ENCODE results near the genes IGDCC3 and LCTL.

DNA sequence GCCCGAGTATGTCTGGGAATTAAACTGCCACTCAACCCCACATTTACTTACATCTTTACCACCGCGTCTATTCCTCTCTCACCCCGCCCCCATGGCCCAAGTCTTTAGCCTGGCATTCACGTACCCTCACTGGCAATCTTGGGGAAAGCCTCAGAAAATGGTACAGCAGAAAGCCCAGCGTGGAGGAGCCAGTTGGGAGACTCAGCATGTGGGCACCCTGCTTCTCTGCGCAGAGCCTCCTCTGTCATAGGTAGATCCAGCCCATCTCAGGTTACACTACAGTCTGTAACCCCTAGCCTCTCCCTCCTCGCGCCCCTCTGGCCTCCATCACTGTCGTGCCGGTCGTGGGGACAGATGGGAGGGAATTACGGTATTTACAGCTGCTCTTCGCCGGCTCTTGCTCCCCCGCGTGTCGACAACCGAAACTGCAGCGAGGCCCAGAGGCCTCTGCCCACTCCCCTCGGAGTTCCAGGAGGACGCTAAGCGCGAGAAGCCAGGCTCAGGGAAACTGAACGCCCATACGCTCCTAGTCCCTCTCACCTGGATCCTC lies 6.3 kb upstream of the ANKDD1A start:
- RAMPAGE, long total RNA: no peak
- RRBS, 2 experiments: 0% methylated on average over 3 of the region's 26 CpGs; no CpG with 5 or more reads in 1 of the 2 experiments
CAGE:
- cytosol, long polyA minus RNA: no peak
- cytosol, long polyA plus RNA: no peak
- long polyA plus RNA: no peak
- nucleolus, long total RNA: no peak
- nucleus, long polyA plus RNA: no peak
- nucleus, long total RNA: no peak

DNA sequence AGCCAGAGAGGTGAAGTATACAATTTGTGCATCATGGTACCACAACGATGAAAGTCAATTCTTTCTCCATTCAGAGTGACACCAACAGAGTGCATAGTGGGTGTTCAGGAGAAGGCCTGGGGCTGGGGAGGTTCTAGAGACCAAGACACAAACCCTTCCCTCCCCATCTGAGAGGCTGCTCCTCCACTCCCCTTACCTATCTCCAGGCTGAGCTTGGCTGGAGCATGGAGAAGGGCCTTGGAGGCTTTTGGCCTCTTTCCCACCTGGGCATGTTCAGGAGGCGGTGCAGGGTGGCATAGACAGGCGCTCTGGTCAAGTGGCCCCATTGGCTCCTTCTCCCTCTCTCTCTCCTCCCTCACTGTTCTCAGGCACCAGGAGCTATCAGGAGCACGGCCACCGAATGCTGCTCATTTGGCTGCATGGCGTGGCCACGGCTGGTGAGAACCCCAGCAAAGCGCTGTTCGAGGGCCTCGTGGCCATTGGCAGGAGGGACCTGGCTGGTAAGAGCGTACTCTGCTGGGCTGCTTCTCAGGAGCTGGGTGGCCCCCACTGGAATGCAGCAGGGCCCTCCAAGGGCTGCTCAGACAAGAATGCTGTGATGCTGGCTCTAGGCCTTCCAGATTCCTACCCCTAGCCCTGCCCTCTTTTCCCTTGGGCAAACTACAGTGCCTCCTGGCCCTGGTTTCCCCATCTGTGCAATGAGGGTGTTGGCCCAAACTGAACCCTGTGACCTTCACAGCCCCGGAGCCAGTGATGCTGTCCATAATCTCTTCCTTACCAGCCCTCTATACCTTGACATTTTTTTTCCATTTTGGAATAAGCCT lies 38.0 kb downstream of the ANKDD1A start:
- RAMPAGE, long total RNA: no peak
- RRBS, 2 experiments: no CpG with 5 or more reads among the region's 12 CpGs
CAGE:
- cytosol, long polyA minus RNA: no peak
- cytosol, long polyA plus RNA: no peak
- long polyA plus RNA: no peak
- nucleolus, long total RNA: no peak
- nucleus, long polyA plus RNA: no peak
- nucleus, long total RNA: no peak

DNA sequence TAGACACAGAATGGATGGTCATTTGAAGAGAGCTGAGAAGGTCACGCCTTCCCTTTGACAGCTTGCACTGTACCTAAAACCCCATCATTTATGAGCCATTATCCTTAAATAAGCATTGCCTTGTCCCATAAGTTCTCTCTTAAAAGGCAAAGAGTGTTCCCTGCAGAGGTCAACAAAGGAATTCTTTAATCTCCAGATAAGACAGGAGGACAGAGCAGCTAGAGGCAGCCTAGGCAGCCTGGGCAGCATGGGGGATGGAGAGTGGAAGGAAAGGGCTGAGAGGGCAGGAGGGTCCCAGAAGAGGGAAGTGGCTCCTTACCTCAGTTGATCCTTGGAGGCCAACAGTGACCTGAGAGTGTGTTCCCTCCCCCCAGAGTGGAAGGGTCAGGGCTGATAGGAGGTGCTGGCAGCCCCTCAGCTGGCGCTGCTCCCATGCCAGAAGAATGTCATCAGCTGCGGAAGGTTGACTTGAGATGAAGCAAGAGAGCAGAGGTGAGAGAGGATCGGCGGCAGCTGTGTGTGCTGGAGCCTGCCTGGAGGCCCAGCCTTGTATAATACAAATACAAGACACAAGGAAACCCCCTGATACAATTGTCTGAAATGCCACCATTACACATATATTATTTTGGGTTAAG lies 12.8 kb downstream of the KBTBD13 start:
- RAMPAGE, long total RNA: no peak
- RRBS, 2 experiments: no CpG with 5 or more reads among the region's 5 CpGs
CAGE:
- cytosol, long polyA minus RNA: no peak
- cytosol, long polyA plus RNA: no peak
- long polyA plus RNA: no peak
- nucleolus, long total RNA: no peak
- nucleus, long polyA plus RNA: no peak
- nucleus, long total RNA: no peak

DNA sequence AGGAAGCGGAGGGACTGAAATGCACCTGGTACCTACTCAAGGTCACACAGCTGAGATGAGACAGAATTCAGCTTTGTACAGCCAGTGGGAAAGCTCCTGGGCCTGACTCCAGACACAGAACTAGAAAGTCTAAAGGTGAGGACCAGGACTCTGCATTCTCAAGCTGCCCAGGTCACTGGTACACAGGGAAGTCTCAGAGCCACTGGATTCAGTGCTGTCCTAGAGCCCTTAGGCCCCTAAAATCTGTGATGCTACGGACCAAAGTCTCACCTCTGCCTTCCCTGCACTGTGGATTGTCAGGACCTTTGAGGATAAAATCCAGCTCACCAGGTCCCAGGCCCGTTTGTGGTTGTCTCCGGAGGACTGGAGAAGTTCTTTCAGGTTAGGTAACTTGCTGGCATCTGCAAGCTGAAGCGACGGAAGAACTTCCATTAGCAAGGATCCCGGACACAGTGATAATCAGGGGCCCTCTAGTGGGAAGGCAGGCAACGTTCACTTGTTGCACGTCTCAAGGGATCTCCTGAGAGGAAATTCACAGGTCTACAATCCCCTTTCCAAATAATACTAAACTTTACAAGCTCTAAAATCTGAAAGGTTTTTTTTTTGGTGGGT lies 15.9 kb downstream of the PARP16 start:
- RAMPAGE, long total RNA: no peak
- RRBS, 2 experiments: 42 to 70% methylated on average over 4 of the region's 9 CpGs
CAGE:
- cytosol, long polyA minus RNA: no peak
- cytosol, long polyA plus RNA: no peak
- long polyA plus RNA: no peak
- nucleolus, long total RNA: no peak
- nucleus, long polyA plus RNA: no peak
- nucleus, long total RNA: no peak

- RAMPAGE, long total RNA: no peak
- RRBS, 2 experiments: no CpG with 5 or more reads among the region's 22 CpGs
CAGE:
- cytosol, long polyA minus RNA: no peak
- cytosol, long polyA plus RNA: no peak
- long polyA plus RNA: no peak
- nucleolus, long total RNA: start-site peak on the plus strand at chr15:65287050-65287129, 13 reads
- nucleus, long polyA plus RNA: no peak
- nucleus, long total RNA: no peak
Measured at GRCh38 chr15:65287001-65287199, 217 bp upstream of the PARP16 start.

DNA sequence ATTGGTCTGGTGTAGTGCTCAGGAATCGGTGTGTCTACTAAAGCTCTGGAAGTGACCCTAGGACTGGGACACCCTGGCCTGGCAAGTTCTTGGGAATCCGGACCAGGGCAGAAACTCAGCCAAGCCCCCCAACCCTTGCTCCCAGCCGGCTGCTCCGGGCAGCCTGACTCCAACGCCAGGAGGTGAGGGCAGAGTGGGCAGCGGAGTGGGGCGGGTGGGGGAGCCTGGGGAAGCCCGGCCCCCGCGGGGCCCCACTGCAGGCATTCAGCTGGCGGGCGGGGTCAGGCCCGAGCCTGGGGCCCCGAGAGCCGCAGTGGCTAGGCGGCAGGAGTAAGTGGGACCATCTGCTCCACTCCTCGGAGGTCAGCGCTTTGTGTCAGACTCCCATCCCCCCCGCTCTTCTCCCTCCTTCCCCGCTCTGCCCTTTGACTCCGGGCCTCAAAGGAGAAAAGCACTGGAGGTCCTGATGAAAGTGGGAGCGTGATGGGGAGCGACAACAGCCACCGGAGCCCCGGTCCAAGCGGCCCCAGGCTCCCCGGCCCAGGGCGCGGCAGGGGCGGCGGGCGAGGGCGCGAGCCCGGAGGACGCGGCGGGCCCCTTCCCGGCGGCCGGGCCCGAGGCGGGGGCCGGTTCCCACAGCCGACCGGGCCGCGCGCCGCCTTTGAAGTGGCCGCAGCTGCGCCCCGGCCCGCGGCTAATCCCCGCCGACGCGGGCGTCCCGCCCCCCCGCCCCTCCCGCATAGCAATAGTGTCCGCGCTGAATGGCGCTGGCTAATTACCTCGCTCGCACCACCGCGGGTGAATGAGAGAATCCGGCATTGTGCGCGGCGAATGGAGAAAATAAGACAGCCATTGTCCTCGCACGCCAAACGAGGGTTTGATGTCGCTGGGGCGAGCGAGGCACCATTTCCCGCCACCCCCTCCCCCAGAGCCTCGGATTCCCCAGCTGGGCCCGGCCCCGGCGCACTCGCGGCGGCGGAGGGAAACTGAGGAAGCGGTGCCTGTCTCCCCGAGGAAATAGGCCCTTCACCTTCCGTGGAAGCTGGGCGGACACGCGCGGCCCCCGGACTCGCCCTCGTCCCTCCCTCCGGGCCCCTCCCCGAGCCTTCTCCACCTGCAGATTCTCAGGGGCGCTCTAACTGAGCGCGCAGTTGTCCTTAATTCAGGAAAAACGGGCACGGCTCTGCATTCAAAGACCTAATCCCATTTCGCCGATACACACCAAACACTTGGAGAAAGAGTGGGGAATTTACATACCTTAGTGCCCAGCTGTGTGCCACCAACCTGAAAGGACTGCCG lies 22.4 kb downstream of the IGDCC3 start:
- RAMPAGE, long total RNA: no peak
- RRBS, 2 experiments: 21 to 33% methylated on average over 28 to 40 of the region's 109 CpGs
CAGE:
- cytosol, long polyA minus RNA: no peak
- cytosol, long polyA plus RNA: no peak
- long polyA plus RNA: no peak
- nucleolus, long total RNA: no peak
- nucleus, long polyA plus RNA: no peak
- nucleus, long total RNA: no peak

- RAMPAGE, long total RNA: no peak
- RRBS, 2 experiments: 3 to 10% methylated on average over 17 to 21 of the region's 44 CpGs
CAGE:
- cytosol, long polyA minus RNA: no peak
- cytosol, long polyA plus RNA: no peak
- long polyA plus RNA: no peak
- nucleolus, long total RNA: no peak
- nucleus, long polyA plus RNA: no peak
- nucleus, long total RNA: no peak
Measured at GRCh38 chr15:65377938-65378309, at the start of gene IGDCC3. IGDCC3 (minus strand) TSS chr15:65378002.

DNA sequence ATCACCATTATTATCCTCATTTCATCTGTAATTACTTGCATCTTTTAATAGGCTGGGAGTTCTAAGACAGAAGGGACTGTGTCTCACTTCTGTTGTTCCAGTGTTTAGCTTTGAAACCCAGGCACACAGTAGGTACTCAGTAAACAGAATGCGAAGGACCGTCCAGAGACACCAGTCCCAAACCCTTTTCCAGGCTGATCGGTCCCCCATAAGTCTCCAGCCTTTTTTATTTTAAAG lies 303 bp upstream of the HACD3 start:
- RAMPAGE, long total RNA: no peak
- RRBS, 2 experiments: no CpG with 5 or more reads among the region's 3 CpGs
CAGE:
- cytosol, long polyA minus RNA: no peak
- cytosol, long polyA plus RNA: no peak
- long polyA plus RNA: no peak
- nucleolus, long total RNA: no peak
- nucleus, long polyA plus RNA: no peak
- nucleus, long total RNA: no peak

GRCh38 chr15:65790587-65791340 lies 1.3 kb downstream of the DENND4A start:
- RAMPAGE, long total RNA: no peak
- RRBS, 2 experiments: no CpG with 5 or more reads among the region's 16 CpGs
CAGE:
- cytosol, long polyA minus RNA: no peak
- cytosol, long polyA plus RNA: no peak
- long polyA plus RNA: no peak
- nucleolus, long total RNA: no peak
- nucleus, long polyA plus RNA: no peak
- nucleus, long total RNA: no peak

- RAMPAGE, long total RNA: no peak
- RRBS, 2 experiments: no CpG with 5 or more reads among the region's 8 CpGs
CAGE:
- cytosol, long polyA minus RNA: no peak
- cytosol, long polyA plus RNA: no peak
- long polyA plus RNA: no peak
- nucleolus, long total RNA: no peak
- nucleus, long polyA plus RNA: no peak
- nucleus, long total RNA: no peak
Measured at GRCh38 chr15:65832491-65833479, 36.5 kb upstream of the RAB11A start.

DNA sequence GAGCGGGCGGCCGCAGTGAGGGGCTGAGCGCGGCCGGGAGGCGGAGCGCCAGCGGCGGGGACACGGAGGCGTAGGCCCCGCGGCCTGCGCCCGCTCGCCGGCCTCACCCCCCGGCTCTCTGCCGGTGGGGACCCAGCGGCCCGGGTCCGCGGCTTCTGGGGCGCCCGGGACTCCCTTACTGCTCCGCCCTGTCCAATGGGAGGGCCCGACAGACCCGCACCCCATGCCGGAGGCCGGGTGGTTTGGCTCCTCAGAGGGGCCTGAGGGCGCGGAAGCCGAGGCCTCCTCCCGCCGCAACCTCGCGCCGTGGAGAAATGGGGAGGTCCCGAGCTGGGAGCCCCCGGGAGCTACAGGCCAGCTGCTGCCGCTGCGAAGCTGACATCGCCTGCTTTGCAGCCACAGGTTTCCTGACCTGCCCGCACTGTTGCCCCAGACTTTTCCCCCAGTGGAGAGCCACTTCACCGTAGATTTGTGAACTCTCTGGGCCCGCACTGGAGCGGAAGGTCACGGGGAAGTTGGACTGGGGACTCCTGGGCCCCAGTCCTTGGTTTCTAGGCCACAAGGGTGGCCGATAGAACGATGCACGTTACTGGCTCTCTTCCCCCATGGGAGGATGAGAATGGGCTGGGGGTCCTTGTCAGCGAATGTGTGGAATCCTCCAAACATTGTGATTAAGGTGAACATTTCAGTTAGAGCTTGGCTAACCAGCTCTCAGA lies 563 bp downstream of the DIS3L start:
- RAMPAGE, long total RNA: no peak
- RRBS, 2 experiments: under 1 to 1% methylated on average over 23 to 27 of the region's 53 CpGs
CAGE:
- cytosol, long polyA minus RNA: no peak
- cytosol, long polyA plus RNA: start-site peak on the plus strand centred at position 146 of the sequence, 691 bp wide, 97 and 119 reads in 2 replicates
- long polyA plus RNA: no peak
- nucleolus, long total RNA: no peak
- nucleus, long polyA plus RNA: no peak
- nucleus, long total RNA: no peak

DNA sequence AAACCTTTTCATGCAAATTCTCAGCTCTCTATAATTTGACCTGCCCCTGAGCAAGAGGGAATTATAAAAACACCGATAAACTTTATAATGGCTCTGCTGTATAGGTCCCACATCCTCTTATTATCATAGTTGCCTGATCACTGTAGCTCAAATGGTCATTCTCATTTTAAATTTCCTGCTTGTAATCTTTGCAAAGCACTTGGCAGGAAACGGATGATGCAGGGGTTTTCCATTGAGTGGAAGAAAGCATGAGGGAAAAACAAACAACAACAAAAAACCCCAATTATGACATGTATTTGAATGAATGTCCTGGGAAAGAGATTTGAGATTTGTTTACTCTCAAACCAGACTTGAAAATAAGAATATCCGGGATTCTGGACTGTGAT lies 13.2 kb upstream of the TIPIN start:
- RAMPAGE, long total RNA: no peak
- RRBS, 2 experiments: no CpG with 5 or more reads among the region's 3 CpGs
CAGE:
- cytosol, long polyA minus RNA: no peak
- cytosol, long polyA plus RNA: no peak
- long polyA plus RNA: no peak
- nucleolus, long total RNA: no peak
- nucleus, long polyA plus RNA: no peak
- nucleus, long total RNA: no peak

DNA sequence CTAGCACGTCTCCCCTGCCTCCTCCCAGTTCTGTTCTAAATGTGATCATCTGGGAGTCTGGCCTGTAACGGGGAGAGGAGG lies 839 bp downstream of the MAP2K1 start:
- RAMPAGE, long total RNA: no peak
- RRBS, 2 experiments: no CpG with 5 or more reads among the region's 2 CpGs
CAGE:
- cytosol, long polyA minus RNA: no peak
- cytosol, long polyA plus RNA: no peak
- long polyA plus RNA: no peak
- nucleolus, long total RNA: no peak
- nucleus, long polyA plus RNA: no peak
- nucleus, long total RNA: no peak

- RAMPAGE, long total RNA: no peak
- RRBS, 2 experiments: no CpG with 5 or more reads among the region's 8 CpGs
CAGE:
- cytosol, long polyA minus RNA: no peak
- cytosol, long polyA plus RNA: no peak
- long polyA plus RNA: no peak
- nucleolus, long total RNA: no peak
- nucleus, long polyA plus RNA: no peak
- nucleus, long total RNA: no peak
Measured at GRCh38 chr15:66408606-66409212, 22.0 kb downstream of the MAP2K1 start.

- RAMPAGE, long total RNA: no peak
- RRBS, 2 experiments: no CpG with 5 or more reads among the region's 4 CpGs
CAGE:
- cytosol, long polyA minus RNA: no peak
- cytosol, long polyA plus RNA: no peak
- long polyA plus RNA: no peak
- nucleolus, long total RNA: no peak
- nucleus, long polyA plus RNA: no peak
- nucleus, long total RNA: no peak
Measured at GRCh38 chr15:66466706-66467180, 30.8 kb downstream of the SNAPC5 start.

GRCh38 chr15:66500049-66500899 lies 2.7 kb upstream of the SNAPC5 start:
- RAMPAGE, long total RNA: no peak
- RRBS, 2 experiments: no CpG with 5 or more reads among the region's 15 CpGs
CAGE:
- cytosol, long polyA minus RNA: no peak
- cytosol, long polyA plus RNA: start-site peak on the minus strand at chr15:66500294-66500324, 98 and 88 reads in 2 replicates
- long polyA plus RNA: start-site peak on the minus strand at chr15:66500170-66500178, 76 and 49 reads in 2 replicates; start-site peak on the minus strand at chr15:66500293-66500324, 154 and 112 reads in 2 replicates
- nucleolus, long total RNA: no peak
- nucleus, long polyA plus RNA: no peak
- nucleus, long total RNA: no peak

- RAMPAGE, long total RNA: no peak
- RRBS, 2 experiments: no CpG with 5 or more reads among the region's 25 CpGs
CAGE:
- cytosol, long polyA minus RNA: start-site peak on the minus strand at chr15:66502670-66502683, 131 reads
- cytosol, long polyA plus RNA: no peak
- long polyA plus RNA: no peak
- nucleolus, long total RNA: start-site peak on the minus strand at chr15:66502911-66503077, 141 reads; start-site peak on the minus strand at chr15:66503173-66503225, 60 reads; start-site peak on the minus strand at chr15:66503309-66503336, 29 reads
- nucleus, long polyA plus RNA: no peak
- nucleus, long total RNA: no peak
Measured at GRCh38 chr15:66502500-66503565, 1.8 kb downstream of the RPL4 start.

DNA sequence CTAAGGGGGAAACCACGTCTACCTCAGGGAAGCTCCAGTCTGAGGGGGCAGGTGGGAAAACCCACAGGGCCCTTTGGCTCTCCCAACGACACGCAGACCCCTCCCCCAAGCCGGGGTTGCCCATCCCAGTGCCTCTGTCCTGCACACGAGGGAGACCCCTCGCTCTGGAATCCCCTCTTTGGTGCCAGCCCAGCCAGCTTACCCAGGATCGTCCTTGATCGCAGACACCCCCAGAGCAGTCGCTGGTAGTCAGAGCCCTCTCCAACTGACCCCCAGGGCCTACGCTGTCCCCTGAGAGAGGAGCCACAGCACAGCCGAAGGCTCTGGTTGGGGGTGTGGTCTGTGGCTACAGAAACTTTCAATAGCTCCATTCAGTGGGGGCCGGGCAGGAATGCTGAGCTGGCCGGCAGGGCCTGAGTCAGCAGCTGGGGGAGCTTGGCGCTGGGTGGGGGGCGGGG lies at the start of gene LCTL:
Gene LCTL (minus strand): TSS at position 344 of the 458 bp plus-strand sequence.
- RAMPAGE, long total RNA: no peak
- RRBS, 2 experiments: no CpG with 5 or more reads among the region's 15 CpGs
CAGE:
- cytosol, long polyA minus RNA: no peak
- cytosol, long polyA plus RNA: no peak
- long polyA plus RNA: no peak
- nucleolus, long total RNA: no peak
- nucleus, long polyA plus RNA: no peak
- nucleus, long total RNA: no peak

GRCh38 chr15:66661064-66662278 lies 40.6 kb upstream of the SMAD6 start:
- RAMPAGE, long total RNA: no peak
- RRBS, 2 experiments: 53 to 61% methylated on average over 7 of the region's 28 CpGs
CAGE:
- cytosol, long polyA minus RNA: no peak
- cytosol, long polyA plus RNA: no peak
- long polyA plus RNA: no peak
- nucleolus, long total RNA: no peak
- nucleus, long polyA plus RNA: no peak
- nucleus, long total RNA: no peak

GRCh38 chr15:66671441-66672009 lies 30.5 kb upstream of the SMAD6 start:
- RAMPAGE, long total RNA: no peak
- RRBS, 2 experiments: no CpG with 5 or more reads among the region's 13 CpGs
CAGE:
- cytosol, long polyA minus RNA: no peak
- cytosol, long polyA plus RNA: no peak
- long polyA plus RNA: no peak
- nucleolus, long total RNA: no peak
- nucleus, long polyA plus RNA: no peak
- nucleus, long total RNA: no peak